ENCODE results near the genes CCDC116 and SDF2L1.

- PRO-cap = unidirectional peak, plus-strand start at chr22:20299135
Measured at GRCh38 chr22:20298651-20299362, 21.1 kb downstream of the DGCR6L start.

DNA sequence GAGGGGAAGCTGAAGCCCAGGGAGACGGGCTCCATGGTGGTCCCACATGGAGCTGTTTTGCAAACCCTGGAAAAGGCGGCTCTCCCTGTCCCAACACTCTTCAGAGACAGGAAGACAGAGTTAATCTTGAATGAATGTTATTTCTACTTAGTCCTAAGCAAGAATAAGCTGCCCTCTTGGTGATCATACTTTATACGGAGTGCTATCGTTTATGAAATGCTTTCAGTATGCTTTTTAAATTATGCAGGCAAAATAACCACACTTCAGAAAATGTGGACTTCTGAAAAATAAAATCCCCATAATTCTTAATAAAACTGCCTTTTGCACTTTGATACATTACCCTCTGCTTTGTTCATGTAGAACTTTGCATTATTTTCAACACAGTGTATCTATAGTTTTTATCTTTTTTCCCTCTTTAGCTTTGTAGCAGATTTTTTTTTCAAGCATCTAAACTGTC is 14.2 kb downstream of the ZNF74 start:
- PRO-cap = no peak

DNA sequence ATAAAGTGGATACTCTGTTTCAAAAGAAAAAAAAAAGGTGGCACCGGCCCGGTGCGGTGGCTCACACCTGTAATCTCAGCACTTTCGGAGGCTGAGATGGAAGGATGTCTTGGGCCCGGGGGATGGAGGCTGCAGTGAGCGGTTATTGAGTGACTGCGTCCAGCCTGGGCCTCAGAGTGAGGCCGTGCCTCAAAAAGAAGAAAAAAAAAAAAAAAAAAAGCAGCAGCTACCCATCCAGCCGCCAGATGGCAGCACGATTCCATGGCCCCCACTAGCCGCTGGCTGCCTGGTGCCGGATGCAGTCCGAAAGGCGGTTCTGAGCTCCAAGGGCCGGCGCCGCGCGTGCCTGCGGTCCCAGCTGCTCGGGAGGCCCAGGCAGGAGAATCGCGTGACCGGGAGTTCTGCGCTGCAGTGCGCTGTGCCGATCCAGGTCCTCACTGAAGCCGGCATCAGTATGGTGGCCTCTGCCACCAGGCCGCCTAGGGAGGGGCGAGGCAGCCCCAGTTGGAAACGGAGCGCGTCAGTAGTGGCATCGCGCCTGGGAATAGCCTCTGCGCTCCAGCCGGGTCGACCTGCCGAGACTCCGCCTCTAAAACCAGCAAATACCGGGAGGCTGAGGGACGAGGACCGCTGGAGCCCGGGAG is 19.4 kb downstream of the SCARF2 start:
- PRO-cap = no peak

GRCh38 chr22:20494817-20495688 is 542 bp downstream of the KLHL22 start:
- PRO-cap = unidirectional peak, plus-strand start at chr22:20495085; unidirectional peak, plus-strand start at chr22:20495197

DNA sequence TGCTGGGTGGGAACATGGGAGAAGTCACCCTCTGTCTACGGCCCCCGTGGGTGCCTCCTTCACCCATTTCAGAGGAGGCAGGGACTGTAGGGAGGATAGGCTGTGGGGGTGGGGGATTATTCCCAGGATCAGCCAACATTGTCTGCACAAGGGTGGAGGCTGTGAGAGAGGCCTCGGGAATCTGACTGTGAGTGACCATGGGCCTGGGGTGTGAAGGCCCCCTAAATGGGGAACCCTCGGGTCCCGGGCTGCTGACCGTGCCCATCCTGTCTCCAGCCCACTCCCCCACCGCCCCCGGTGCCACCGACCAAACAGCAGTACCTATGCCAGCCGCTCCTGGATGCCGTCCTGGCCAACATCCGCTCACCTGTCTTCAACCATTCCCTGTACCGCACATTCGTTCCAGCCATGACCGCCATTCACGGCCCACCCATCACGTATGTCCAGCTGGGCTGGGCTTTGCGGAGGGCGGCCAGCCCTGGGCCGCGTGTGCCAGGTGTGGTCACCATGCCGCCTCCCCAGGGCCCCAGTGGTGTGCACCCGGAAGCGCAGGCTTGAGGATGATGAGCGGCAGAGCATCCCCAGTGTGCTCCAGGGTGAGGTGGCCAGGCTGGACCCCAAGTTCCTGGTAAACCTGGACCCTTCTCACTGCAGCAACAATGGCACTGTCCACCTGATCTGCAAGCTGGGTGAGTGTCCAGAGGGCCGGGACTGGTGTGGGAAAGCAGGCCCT is 77.3 kb downstream of the MED15 start:
- PRO-cap = no peak

GRCh38 chr22:20697383-20697843 is 76.5 kb upstream of the SERPIND1 start:
- PRO-cap = no peak

DNA sequence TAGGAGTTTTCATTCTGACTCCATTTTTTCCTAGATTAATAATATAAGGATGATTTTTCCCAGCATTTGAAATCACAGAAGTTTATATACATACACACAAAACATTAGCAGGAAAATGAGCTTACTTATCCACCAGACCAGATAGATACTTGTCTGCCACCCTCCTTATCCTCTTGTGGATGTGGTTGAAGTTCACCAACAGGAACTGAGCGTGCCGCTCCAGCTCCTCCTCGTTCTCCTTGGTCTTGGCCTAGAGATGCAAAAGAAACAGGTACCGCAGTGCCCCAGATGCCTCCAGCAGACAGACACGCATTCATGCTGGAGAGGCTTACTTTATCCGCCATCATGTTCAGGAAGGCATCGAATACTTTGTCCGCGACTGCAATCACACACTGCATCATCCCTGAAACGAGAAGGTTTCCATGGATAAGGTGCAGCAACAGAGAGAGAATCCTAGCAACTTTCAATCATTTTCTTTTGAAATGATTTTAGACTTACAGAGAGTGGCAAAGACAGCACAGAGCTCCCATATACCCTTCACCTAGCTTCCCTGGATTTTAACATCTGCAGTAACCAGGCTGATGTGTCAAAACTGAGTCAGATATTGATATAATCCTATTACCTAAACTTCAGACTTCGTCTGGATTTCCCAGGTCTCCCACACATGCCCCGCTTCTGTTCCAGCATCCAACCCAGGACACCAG is 21.0 kb upstream of the SERPIND1 start:
- PRO-cap = no peak

DNA sequence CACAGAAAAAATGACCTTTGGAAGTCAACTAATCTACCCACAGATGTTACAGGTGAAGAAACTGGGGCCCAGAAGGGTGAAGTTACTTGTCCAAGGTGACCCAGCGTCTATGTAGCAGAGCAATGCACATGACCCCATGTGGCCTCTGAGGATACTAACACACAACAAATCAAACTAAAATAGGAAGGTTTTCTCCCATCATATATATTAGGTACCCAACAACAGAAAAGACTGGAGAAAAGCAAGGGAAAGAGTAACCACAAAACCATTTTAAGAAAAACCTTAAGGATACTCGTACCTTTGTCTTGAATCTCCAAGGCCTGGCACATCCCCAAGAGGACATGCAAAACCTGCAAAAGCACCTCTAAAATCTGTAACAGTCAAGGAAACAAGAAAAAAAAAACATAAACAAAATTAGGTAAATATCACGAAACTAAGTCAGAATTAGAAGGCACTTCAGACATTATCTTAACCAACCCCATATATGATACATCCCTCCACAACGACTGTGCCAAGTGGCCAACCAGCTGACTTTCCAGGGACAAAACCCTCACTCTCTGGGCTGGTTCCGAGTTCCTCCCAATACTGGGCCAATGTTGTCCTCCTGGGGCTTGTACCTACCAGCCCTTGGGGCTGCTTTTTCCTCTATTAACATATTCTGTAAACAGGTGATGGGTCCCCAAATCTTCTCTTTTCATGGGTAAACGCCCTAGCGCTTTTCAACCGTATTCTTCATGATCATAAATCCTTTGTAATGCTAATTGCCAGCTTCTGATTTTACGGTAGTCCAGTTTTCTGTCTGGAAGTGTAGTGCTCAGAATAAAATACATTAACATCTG is 38.2 kb downstream of the PI4KA start:
- PRO-cap = no peak

DNA sequence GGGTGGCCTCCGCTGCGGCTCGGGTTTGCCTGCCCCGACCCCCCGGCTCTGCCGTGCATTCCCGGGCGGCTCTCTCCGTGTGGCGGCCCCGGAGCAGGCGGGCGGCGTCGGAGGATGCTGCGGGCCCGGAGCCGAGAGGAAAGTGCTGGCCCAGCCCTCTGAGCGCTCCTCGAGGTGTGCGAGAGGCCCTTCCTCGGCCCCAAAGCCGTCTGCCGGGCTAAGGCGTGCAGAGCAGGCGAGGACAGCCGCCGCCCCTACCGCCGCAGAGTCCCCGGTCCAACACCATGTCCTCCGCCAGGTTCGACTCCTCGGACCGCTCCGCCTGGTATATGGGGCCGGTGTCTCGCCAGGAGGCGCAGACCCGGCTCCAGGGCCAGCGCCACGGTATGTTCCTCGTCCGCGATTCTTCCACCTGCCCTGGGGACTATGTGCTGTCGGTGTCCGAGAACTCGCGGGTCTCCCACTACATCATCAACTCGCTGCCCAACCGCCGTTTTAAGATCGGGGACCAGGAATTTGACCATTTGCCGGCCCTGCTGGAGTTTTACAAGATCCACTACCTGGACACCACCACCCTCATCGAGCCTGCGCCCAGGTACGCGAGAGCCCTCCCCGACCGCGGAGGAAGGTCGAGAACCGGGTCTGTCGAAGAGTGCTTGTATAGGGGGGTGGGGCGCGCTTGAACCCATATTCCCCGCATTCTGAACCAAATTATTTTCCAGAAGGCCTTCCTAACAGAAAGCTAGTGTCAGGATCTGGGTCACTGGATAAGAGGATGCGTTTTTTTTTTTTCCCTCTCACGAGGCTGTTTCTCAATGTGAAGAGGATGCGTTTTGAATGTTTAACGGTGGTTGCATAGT is 674 bp downstream of the CRKL start:
- PRO-cap = bidirectional peak, plus-strand start at position 202 of the sequence, minus-strand start at position 211 of the sequence; unidirectional peak, minus-strand start at position 599 of the sequence

DNA sequence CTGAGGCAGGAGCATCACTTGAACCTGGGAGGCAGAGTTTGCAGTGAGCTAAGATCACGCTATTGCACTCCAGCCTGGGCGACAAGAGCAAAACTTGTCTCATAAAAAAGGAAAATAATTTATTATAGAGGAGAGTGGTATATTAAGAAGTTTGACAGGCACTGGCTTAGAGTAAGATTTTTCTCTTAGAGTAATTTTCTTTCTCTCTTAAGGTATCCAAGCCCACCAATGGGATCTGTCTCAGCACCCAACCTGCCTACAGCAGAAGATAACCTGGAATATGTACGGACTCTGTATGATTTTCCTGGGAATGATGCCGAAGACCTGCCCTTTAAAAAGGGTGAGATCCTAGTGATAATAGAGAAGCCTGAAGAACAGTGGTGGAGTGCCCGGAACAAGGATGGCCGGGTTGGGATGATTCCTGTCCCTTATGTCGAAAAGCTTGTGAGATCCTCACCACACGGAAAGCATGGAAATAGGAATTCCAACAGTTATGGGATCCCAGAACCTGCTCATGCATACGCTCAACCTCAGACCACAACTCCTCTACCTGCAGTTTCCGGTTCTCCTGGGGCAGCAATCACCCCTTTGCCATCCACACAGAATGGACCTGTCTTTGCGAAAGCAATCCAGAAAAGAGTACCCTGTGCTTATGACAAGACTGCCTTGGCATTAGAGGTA is 16.5 kb downstream of the CRKL start:
- PRO-cap = no peak

DNA sequence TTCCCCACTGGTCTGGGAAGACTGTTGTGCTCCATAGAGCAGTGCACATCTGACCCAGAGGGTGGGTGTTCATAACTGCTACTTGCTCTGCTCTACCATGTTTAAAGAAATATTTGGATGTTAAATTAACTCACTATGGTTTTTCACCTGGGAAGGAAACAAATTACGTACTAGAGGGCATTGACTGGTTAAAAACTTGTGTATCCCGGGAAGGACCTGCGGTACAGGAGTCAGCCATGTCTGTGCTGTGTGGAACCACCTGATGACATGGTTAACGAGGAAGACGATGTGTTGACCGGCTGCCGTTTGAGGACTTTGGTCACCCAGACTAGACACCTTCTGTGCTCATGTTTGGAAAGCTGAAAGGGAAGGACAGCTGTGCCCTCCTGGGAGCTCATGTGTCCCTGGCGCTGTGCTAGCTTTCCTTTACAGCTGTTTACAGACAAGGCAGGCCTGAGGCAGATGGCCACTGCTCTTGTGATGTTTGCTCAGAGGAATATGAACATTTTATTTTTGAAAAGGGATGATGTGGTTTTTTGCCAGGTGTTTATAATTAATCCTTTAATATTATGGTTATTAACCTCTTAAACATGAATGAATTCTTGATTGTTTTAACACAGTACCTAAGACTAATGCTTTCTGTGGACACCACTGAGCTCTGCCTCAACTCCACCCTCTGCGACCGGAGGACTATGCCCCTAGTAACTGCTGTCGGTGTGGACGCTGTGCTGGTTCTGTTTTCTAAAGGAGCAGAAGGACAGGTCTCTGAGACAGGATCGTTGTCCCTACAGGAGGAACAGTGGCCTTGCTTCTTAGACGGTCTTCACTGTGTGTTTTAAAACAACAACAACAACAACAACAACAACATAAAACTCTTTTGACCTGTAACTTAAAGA is 14.2 kb upstream of the AIFM3 start:
- PRO-cap = no peak

GRCh38 chr22:20956739-20957537 is 10.1 kb upstream of the AIFM3 start:
- PRO-cap = no peak

- PRO-cap = no peak
Measured at GRCh38 chr22:20979788-20980423, 2.2 kb upstream of the LZTR1 start.

GRCh38 chr22:21416347-21416868 is 763 bp upstream of the HIC2 start:
- PRO-cap = no peak

DNA sequence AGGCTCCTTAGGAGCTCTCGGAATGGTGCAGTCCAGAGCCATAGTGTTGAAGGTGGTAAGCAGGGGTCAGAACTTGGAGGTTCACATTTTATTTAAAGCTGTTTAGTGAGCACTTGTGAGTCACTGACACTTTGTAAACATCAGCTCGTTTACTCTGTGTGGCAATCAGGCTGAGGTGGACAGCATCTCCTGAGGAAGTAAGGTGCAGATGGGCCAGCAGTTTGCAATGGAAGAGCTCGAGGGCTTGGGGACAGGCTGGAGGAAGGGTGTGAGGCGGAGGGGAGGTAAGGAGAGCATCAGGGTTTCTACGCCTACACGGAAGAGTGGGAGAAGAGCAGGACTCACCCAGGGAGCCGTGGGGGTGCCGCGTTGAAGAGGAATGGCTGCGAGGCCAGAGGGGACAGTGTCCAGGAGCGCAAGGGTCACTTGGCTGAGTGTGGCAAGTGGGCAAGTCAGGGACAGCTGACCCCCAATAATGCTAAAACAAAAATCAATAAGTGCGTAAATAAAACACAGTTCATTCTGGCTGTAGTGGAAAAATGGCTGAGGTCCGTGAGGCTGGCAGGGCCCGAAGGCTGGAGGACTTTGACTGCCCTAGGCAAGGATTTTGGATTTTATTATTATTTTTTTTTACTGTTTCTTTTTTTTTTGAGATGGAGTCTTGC is 9.9 kb upstream of the TMEM191C start:
- PRO-cap = unidirectional peak, plus-strand start at position 369 of the sequence

DNA sequence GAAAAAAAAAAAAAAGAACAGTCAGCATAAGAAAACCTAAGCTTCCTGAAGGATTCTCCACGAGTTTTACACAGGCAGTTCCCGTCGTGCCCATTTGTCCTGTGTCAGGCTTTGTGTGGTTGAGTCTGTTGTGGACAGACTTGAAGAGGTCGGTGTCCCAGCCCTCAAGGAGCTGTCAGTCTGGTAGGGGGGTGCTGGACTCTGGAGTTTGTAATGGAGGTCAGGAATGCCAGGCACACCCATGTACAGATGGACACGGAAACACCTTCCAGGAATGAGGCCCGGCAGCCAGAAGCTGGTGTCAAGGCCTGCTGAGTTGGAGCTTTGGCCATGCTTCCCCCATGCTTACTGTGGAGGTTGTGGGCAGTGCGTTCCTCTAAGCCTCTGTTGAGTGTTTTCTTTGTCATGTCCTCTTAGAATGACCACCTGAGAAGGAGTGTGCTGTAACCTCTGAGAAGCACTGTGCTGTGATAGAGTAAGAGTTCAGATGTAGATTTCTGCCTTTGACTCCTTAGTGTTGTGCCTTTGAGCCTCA is 10.9 kb downstream of the UBE2L3 start:
- PRO-cap = no peak

DNA sequence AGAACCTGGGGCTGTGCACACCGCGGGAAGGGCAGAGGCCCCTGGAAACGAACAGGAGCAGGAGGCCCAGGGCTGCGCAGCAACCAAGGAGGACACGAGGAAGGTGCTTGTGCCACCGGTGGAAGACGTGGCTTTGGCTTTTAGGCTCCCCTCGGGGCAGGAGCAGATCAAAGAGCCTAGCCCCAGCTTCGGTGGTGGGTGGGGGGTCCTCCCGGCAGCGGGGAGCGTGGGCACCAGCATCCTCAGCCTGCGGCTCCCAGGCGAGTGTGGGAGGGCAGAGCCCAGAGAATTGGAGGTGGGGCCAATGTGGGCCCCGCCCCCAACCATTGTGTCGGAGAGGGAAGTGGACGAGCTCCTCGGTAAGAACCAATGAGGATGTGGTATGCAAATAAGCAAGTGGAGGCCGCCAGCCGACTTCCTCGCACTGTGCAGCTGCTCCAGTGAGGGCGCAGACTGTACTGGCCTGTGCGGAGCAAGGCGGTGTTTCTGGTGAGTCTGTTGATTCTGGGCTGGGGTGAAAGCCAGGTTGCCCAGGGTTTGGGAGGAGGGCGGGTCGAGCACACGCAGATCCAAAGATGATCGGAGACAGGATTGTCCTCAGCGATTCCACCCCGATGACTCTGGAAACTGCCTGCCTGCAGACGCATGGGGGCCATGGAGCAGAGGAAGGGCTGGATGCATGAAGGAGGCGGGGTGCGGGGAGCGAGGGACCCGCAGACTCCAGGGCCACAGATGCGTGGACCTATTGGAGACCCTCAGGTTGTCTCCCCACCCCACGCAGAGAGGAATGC is at the start of gene CCDC116:
TSS of gene CCDC116 (plus strand) at position 422 of the 791 bp plus-strand sequence.
- PRO-cap = no peak

- PRO-cap = bidirectional peak, plus-strand start at chr22:21642339, minus-strand start at chr22:21642046
Measured at GRCh38 chr22:21641913-21642629, at the start of gene SDF2L1. TSS of gene SDF2L1 (plus strand) at chr22:21642302.

DNA sequence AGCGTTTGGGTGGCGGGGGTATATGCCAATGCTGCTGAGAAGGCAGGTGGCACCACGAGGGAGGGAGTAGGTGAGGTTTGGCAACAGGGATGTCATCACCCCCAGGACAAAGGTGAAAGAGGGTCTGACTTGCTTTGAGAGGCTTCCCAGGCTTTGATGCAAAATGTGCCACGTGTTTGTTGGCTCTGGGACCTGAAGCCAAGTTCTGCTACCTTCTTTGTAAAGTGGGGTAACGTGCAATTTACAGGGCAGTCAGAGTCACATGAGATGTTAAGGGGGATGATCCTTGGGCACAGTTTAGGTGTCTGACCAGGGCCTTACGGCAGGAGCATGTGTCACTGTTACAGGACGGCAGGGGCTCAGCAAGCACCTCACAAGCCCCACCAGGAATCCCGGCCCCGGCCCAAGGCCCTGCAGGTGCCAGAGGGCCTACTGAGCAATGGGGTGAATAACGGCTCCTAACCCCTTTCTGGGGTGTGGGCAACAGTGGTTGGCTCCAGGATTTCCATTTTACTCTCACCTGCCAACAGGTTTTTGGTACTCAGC is 3.9 kb downstream of the YPEL1 start:
- PRO-cap = no peak

DNA sequence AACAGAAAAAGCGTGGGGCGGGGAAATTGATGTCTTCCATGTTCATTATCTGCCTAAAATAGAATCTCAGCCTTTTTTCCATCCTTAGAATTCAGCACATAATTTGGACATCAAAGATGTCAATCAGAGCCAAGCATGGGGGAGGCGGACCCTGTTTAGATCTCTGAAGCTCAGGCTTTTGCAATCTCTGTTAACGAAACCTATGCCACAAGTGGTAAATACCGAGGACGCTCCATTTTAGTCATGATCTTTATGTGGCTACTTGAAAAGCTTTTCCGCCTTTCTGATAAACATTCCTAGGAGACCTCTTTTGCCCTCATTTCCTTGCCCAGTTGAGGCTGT is 689 bp downstream of the YPEL1 start:
- PRO-cap = no peak

All from type B pancreatic cell (in vitro differentiated cells).